LNCaP clone FGC (cell line): ENCODE data around the genes GCK and DDX56.

DNA sequence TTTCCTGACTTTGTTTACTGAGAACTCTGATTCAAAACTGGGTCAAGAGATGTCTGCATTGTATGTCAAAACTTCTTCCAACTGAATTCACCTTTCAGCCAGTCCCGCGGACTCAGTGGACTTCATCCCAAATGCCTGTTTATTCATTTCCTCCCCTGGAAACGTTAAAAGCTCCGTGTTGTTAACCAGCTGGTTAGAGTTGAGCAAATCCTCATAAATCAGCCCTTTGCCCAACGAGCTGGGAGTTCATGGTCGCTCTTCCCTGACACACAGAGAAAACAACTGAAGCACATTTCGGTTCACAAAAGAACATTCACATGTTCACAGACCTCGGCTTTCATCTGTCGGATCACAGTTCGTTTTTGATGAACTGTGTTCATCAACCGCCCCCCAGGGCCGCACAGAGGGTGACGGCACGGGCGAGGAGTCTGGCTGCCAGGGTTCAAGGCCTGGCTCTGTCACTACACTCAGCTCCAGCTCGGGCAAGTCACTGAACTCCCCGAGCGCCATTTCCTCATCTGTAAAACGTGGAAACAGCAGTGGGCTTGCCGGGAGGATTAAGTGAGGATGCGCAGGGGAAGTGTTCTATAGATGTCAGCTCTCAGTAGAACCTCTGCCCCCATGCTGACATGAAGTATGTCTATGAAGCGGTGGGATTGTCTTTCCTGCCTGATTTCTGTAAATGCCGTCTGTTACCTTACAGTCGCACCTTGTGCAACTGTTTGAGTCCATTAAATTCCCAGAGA is 62.5 kb downstream of the GLI3 start:
- RRBS, 2 experiments: no CpG with 5 or more reads among the region's 24 CpGs

DNA sequence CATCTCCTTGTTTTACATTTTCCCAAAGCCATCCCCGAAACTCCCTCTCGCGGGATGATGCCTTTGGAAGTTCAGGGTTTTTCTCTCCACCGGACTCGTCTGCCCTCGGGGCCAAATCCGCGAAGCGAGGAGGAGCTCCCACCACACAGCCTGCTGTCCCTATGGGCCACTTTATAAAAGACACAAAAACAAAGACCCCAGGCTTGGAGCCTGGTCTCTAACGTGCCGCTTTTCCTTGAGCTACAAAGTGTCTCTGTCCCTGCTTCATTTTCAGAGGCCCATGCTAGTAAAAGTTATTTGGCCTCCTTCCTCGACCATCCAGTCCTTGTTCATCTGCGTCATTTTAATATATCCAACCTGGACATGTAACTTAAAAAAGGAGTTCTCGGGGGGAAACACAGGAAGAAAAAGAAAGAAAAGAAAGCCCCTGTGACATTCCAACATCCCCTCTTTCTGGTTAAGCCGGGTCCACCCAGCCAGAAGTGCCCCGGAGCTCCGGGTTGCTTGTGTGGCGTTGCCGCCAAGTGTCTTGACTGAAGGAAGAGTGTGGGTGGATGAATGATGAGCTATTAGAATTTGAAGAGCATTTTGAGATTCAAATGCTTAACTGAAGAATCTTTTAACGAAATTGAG is 1.5 kb upstream of the GLI3 start:
- RRBS, 2 experiments: no CpG with 5 or more reads among the region's 20 CpGs

DNA sequence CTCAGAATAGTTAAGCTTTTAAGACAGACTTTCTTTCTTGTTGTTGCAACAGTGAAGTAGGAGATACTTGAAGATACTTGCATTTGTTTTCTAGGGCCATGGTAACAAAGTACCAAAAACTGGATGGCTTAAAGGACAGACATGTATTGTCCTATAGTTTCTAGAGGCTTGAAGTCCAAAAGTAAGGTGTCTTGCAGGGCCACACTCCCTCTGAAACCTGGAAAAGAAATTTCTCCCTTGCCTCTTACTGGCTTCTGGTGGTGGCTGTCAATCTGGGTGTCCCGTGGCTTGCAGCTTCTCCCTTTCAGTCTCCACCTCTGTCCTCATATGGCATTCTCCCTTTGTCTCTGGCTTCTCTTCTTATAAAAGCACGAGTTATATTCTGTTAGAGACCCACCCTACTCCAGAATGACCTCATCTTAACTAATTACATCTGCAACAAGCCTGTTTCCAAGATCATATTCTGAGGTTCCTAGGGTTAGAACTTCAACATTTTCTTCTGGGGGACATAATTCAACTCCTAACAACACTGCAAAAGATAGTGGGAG is 3.3 kb upstream of the GLI3 start:
- RRBS, 2 experiments: no CpG with 5 or more reads among the region's 2 CpGs

GRCh38 chr7:42888559-42889193 is 23.2 kb downstream of the C7orf25 start:
- RRBS, 2 experiments: 4 to 8% methylated on average over 4 of the region's 28 CpGs

GRCh38 chr7:43692499-43693085 is 36.7 kb downstream of the COA1 start:
- RRBS, 2 experiments: no CpG with 5 or more reads among the region's 1 CpG

- RRBS, 2 experiments: no CpG with 5 or more reads among the region's 2 CpGs
Observed at GRCh38 chr7:43695222-43695841, 34.0 kb downstream of the COA1 start.

DNA sequence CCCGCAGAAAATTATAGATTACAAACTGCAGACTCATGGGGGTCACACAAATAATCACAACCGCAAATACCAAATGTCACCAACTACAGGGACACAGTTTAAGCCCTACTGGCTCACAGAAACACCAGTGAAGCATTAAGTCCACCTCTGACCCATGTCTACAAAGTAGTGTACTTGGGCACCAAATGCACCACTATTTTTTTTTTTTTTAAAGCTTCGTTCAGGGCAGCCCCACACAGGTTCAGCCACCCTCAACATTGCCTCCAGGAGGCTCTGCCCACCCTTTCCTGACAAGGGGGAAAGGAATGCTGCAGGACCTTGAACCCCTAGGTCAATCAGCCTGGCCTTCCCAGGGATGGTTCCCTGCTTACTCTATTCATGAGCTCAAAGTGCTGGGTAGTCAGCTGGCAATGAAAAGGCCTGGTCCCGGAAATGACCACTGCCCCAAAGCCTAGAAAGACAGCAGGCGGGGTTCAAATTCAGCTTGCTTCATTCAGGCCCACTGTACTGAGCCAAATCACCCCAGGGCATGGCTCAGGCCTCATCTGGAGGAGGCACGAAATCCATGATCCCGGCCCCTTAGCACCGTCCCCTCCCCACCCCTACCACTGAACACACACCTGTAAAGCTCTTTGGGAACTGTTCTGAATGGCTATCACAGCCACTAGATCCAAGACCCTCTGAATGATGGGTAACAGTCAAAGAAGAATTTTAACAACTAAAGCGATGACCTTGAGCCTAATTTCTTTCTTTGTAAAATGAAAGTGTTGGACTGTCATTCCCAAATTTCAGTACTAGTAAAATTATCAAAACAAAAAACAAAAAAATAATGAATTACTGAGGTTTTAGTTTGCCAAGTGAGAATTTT is 1.2 kb downstream of the URGCP start:
- RRBS, 2 experiments: no CpG with 5 or more reads among the region's 9 CpGs

DNA sequence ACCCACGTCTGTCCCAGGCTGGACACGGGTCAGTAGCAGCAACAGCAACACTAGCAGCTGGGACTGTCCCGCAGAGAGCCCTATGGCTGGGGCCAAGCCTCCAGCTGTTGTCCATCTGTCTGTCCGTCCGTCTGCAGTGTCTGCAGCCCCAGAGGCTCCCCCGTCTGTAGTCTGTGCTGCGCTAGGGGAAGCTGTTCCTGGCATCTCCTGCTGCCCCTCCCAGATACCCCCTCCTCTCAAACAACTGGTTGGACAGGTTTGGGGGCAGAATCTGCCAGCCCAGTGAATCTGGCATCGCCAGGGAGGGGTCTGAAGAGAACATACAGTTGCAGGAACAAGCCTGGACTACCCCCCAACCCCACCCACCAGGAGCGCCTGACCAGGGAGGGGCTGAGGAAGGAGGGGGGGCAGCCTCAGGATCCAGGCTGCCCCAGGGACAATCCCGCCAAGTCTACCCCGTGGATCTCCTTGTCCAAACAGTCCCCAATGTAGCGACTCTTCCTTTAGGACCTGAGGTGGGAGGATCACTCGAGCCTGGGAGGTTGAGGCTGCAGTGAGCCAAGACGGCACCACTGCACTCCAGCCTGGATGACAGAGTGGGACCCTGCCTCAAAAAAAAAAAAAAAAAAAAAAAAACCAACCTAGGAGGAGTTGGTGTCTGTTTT is 7.5 kb upstream of the SPDYE1 start:
- RRBS, 2 experiments: no CpG with 5 or more reads among the region's 14 CpGs

- RRBS, 2 experiments: 2 to 3% methylated on average over 5 of the region's 36 CpGs
Observed at GRCh38 chr7:44044835-44045457, 444 bp downstream of the DBNL start.

GRCh38 chr7:44066709-44067401 is 1.5 kb upstream of the PGAM2 start:
- RRBS, 2 experiments: no CpG with 5 or more reads among the region's 8 CpGs

- RRBS, 2 experiments: no CpG with 5 or more reads among the region's 5 CpGs
Observed at GRCh38 chr7:44143838-44144433, 2.8 kb upstream of the MYL7 start.

DNA sequence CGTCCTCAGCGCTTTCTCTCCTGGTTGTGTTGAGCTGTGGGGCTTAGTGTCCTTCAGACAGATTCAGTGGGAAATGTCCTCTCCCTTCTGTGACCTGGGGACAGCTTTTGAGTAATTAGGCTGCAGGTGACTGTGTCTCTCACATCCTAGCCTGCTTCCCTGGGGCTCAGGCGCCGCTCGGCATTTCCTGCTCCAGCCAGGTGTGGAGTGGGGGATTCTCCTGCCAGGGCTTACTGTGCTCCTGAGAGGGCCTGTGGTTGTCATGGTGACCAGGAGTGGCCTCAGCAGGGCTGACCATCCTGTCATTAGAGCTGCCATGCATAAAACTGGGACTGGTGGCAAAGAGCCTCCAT is at the start of gene GCK:
Gene GCK, minus strand, starts transcription at position 209 of the 353 bp plus-strand sequence.
- RRBS, 2 experiments: no CpG with 5 or more reads among the region's 5 CpGs

GRCh38 chr7:44218107-44218714 is 17.4 kb downstream of the YKT6 start:
- RRBS, 2 experiments: no CpG with 5 or more reads among the region's 16 CpGs

GRCh38 chr7:44293591-44293908 is 31.8 kb downstream of the CAMK2B start:
- RRBS, 2 experiments: no CpG with 5 or more reads among the region's 9 CpGs

GRCh38 chr7:44573310-44574564 is at the start of gene DDX56:
DDX56 (minus strand) TSS chr7:44573908.
- RRBS, 2 experiments: under 1 to 2% methylated on average over 18 to 20 of the region's 85 CpGs

DNA sequence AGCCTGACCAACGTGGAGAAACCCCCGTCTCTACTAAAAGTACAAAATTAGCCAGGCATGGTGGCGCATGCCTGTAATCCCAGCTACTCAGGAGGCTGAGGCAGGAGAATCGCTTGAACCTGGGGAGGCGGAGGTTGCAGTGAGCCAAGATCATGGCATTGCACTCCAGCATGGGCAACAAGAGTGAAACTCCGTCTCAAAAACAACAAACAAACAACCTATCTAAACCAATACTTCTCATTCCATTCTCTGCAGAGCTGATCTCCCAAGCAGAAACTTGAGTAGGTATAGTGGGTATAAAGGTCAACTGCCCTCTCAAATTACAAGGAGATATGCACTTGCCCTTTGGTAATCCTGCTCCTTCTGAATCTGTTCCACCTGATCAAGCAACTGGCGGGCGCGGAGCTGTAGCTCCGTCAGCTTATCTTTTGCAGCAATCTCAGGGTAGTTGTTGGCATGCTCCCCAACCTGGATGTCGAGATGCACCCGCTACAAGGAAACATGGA is 1.2 kb downstream of the TMED4 start:
- RRBS, 2 experiments: no CpG with 5 or more reads among the region's 12 CpGs

GRCh38 chr7:44624178-44624805 is 17.9 kb downstream of the OGDH start:
- RRBS, 2 experiments: no CpG with 5 or more reads among the region's 11 CpGs

GRCh38 chr7:44629700-44630386 is 23.4 kb downstream of the OGDH start:
- RRBS, 2 experiments: no CpG with 5 or more reads among the region's 19 CpGs